Metanephros (tissue), 2 donors: ENCODE measurements around a stretch of chr1.

GRCh38 chr1:228374678-228375318 is 31.8 kb downstream of the TRIM11 start:
- RAMPAGE, long total RNA, result no peak

- RAMPAGE, long total RNA, result no peak
Measured at GRCh38 chr1:228407746-228408308, 1.2 kb upstream of the TRIM11 start.

GRCh38 chr1:228423393-228423988 is 1.7 kb downstream of the H3-4 start:
- RAMPAGE, long total RNA, result no peak

DNA sequence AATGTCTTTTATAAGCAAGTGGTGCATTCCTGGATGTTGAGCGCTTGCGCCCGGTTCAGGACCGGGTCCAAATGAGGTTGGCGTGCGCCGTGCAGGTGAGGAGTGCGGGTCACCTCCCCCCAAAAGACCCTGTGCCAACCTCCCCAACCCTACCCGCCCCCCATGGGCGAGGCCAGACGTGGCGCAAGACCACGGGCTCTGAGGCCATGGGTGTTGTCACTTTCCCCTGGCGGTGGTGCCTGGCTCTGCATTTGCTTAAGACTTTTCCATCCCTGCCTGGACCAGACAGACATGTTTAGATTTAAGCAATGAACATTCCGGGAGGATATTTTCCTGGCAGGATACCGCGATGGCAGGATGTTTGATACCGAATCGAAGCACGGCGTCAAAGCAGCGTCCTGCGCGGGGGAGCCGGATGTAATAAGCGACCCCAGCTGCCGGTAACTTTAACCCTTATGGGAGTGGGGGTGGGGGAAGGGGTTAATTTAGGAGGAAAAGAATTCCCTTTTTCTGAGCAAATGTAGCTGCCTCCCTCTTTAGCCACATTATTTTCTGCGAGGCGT is 1.3 kb downstream of the H2BC26 start:
- RAMPAGE, long total RNA, result no peak

DNA sequence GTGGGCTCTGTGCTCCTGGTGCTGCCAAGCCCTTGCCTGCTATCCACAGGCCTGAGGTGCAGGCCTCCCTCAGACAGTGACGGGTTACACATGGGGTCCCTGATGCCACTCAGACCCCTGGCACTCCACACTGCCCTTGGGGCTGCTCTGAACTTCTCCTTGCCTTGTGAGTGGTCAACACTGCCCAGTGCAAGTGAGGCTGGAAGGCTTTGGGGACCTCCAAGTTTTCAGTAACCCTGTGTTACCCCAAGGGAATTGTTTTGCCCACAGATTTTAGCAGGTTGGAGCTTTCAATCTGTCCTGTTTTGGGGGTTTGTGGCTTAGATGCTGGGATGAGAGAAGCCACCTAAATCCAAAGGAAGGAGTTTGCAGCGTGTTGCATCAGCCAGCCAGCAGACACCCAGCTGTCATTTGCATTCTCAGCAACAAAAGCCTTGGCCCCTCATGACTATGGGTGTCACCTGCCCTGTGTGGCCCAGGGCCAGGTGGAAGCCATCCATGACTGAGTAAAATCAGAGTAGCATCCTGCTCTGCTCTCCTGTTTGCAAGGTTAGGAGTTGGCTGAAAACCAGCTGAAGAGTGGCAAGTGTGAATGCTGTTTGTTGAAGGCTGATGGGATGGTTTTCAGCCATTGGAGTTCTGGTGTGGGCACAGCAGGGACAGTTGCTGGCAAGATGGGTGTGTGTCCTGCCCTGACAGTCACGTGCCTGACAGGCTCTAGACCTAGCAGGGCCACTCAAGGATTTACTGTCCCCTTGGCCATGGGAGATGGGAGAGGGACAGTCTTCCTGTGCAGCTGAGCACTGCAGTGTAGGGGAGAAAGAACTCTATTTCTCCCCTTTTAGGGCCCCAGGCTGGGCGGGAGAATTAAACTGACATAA is 3.3 kb downstream of the RNF187 start:
- RAMPAGE, long total RNA, result no peak

GRCh38 chr1:228635239-228635905 is 99.9 kb upstream of the RHOU start:
- RAMPAGE, long total RNA, result no peak

GRCh38 chr1:228721325-228721773 is 13.9 kb upstream of the RHOU start:
- RAMPAGE, long total RNA, result no peak

GRCh38 chr1:228722200-228722805 is 13.0 kb upstream of the RHOU start:
- RAMPAGE, long total RNA, result no peak

DNA sequence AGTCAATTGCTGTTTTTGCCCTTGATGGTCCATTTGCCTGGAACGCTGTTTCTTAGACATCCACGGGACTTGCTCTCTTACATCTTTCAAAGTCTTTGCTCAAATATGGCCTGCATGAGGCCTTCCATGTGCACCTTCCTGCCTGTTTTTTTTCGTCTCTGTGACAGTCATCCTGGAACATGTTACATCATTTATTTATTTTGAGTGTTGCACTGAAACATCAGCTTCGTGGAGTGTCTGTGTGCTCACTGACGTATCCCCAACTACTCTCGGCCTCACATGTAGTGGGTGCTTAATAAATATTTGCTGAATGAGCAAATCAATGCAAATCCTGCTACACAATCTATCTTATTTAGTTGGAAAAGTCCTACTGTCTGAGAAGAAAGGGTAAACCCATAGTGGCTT is 11.4 kb upstream of the RHOU start:
- RAMPAGE, long total RNA, result no peak

GRCh38 chr1:228911190-228911899 is 176.1 kb downstream of the RHOU start:
- RAMPAGE, long total RNA, result no peak

- RAMPAGE, long total RNA, result no peak
Measured at GRCh38 chr1:229059666-229060051, 211.3 kb upstream of the RAB4A start.

- RAMPAGE, long total RNA, result no peak
Measured at GRCh38 chr1:229113088-229113521, 157.8 kb upstream of the RAB4A start.

- RAMPAGE, long total RNA, result no peak
Measured at GRCh38 chr1:229148004-229148764, 122.7 kb upstream of the RAB4A start.

- RAMPAGE, long total RNA, result no peak
Measured at GRCh38 chr1:229229016-229229420, 41.9 kb upstream of the RAB4A start.

DNA sequence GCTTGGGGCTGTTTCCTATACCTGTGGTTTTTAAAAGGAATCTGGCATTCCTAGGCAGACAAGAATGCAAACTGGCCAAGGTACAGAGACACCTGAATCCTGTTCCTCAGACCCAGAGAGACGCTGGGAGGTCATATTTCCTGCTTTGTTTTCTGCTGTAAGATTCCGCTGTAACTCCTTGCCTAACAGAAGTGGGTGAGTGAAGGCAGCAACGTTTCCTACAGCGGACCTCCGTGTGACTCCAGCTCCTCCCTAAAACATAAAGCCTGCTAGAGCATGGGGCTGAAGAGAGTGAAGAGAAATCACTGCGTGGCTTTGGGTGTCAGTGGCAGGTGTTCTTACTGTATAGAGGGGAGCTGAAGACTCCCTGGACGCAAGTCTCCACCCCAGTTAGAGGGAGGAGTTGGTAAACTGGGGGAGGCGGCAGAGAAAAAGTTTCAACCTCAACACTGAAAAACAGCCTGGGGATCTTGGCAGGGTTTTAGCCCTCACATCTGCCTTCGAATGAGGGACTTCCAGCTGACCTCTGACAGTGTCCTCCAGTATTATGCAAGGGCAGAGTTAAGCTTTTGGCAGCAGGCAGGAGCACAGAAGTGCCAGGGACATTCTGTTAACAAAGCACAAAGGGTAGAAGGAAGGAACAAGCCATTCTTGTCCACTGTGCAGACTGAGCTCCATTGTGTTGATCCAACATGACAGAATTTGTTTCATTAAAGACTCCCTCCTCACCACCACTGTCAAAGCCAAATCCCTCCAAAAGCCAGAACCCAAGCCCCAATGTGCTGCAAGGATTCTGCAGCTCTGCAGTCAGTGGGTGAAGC is 41.3 kb upstream of the RAB4A start:
- RAMPAGE, long total RNA, result no peak

- RAMPAGE, long total RNA, result no peak
Measured at GRCh38 chr1:229231149-229231790, 39.6 kb upstream of the RAB4A start.

- RAMPAGE, long total RNA, result no peak
Measured at GRCh38 chr1:229339110-229339777, 3.6 kb downstream of the CCSAP start.

DNA sequence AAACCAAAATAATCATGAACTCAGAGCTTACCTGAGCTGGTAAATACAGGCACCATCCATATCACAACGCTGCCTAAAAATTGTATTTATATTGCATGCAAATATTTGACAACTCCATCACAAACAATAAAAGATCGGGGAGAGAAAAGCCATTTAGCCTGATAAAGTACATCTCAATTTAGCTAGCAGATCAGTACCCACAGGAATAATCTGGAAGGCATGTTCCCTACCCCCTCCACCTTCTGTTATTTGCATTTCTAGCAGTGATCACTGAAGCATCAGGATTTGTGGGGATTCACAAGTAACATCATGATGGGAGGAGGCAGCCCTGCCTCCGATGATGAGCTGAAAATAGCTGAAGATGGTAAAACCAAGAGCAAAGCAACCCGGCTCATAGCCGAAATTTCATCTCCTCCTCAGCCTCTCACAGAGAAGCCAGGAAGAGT is 2.5 kb downstream of the CCSAP start:
- RAMPAGE, long total RNA, result no peak

DNA sequence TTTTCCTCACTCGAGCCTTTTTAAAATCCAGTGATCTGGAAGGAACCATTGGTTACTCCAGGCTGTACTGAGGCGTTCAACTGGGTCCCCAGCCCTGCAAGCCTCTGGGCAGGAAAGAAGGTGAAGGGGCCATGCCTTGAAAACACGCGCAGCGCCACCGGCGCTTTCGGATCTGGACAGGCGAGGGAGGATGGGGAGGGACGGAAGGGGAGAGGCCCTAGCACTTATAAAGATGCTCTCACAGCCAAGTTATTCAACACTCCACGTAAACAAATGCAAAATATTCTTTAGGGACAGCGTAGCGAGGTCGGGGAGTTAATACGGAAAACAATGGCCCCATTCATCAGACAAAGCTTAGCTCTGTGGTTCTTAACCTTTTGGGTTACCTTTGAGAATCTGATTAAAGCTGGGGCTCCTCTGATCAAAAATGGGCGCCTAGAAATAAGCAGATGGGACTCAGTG is 1.5 kb downstream of the CCSAP start:
- RAMPAGE, long total RNA, result no peak

- RAMPAGE, long total RNA, result no peak
Measured at GRCh38 chr1:229486611-229487315, 21.4 kb downstream of the NUP133 start.